Heart right ventricle (tissue), 2 donors: ENCODE results near the genes OR10H2, OR10H5 and HAUS8.

GRCh38 chr19:15727815-15728081, at the start of gene OR10H2:
OR10H2 (plus strand) TSS chr19:15728024.
- PRO-cap, 2 experiments, result no peak in any of the 2 experiments

DNA sequence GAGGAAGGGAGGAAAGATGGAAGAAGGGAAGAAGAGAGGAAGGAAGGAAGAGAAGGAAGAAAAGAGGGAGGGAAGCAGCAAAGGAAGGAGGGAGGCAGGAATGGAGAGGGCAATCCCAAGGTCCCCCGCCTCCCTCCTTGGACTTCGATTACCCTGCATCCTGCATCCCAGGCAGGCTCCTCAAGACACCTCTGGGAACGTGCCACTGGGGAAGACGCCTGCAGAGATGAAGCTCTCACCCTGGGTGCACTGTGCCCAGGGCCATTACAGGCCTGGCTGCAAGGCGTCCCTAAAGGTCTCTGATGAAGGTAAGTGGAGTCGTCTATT, at the start of gene OR10H5:
TSS of gene OR10H5 (plus strand) at position 253 of the 327 bp plus-strand sequence.
- PRO-cap, 2 experiments, result no peak in any of the 2 experiments

GRCh38 chr19:15837347-15837812, 21.9 kb upstream of the OR10H1 start:
- PRO-cap, 2 experiments, result peak in 2 of 2 experiments; most common plus-strand start chr19:15837593 (in 1); most common minus-strand start chr19:15837472 (in 2)

DNA sequence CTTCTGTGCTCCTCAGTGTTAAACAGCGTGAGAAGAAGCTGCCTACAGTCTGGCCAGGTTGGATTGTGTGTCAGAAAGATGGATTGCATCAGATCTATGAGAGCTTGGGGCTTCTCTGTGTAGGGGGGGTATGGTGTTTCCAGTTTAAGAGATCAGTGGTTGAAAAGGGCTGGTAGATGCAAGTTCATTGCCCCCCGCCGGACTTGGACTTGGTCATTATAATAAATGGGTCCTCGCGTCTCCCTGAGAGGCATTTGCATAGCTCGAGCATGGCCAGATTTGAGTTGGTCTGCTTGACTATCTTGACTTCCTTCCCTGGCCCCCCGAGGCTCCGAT, 52.8 kb downstream of the OR10H4 start:
- PRO-cap, 2 experiments, result no peak in any of the 2 experiments

DNA sequence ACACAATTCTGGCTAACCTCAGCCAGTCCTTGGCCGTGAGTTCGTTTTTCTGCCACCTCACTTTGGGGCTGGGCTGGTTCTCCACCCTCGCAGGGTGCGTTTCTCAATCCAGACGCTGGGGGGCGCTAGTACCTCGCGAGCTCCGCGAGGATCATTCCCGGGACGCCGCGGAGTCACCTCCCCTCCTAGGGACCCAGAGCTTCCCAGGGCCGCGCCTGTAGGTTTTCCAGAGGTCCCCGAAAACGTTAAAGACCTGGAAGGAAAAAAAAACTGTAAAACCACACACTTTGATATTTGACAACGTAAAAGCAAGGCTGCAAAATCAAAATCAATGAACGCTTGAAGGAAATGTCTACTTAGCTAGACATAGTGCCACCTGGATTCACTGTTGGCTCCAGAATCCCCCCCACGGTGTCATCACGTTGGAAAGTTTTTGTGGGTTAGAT, 34.7 kb upstream of the TPM4 start:
- PRO-cap, 2 experiments, result no peak in any of the 2 experiments

- PRO-cap, 2 experiments, result no peak in any of the 2 experiments
These were observed 6.6 kb upstream of the TPM4 start for GRCh38 chr19:16069609-16070186.

DNA sequence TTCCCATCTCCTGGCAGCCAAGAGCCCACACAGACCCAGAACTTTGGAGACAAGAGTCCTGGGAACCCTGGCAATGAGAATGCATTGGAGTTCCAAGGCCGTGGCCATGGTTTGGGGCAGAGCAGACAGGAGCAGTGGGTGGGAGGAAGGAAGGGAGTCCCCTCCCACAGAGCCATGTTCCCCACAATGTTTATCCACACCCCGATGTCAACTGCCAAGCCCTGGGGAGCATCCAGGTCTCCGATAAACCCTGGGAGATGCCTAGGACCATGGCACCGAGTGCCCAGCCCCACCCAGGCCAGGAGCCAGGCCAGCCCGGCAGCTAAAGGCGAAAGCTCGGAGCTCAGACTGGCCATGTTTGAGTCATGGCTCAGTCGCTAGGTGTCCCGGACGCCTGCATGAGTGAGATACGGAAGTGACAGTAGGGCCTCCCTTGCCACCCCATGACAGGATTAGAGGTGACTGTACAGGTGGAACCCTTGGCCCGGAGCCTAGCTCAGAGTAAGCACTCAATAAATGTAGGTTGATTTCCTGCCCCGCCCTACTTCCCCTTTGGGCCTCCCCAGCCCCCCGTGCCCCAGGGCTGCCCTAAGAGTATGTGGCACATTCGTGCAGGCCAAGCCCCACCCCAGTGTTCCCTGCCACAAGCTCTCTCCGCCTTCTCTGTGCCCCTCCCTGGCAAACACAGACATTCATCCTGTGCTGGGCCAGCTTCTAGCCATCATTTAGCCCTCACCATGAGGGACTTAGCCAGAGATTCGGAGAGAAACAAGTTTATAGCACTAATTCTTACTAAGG, 5.9 kb upstream of the TPM4 start:
- PRO-cap, 2 experiments, result peak in 1 of 2 experiments; most common plus-strand start position 691 of the sequence (in 1); most common minus-strand start position 350 of the sequence (in 1)

GRCh38 chr19:16078003-16078460, 1.7 kb downstream of the TPM4 start:
- PRO-cap, 2 experiments, result no peak in any of the 2 experiments

- PRO-cap, 2 experiments, result no peak in any of the 2 experiments
These were observed 6.8 kb downstream of the RAB8A start for GRCh38 chr19:16118321-16119136.

- PRO-cap, 2 experiments, result no peak in any of the 2 experiments
These were observed 1.5 kb upstream of the CHERP start for GRCh38 chr19:16543720-16544069.

DNA sequence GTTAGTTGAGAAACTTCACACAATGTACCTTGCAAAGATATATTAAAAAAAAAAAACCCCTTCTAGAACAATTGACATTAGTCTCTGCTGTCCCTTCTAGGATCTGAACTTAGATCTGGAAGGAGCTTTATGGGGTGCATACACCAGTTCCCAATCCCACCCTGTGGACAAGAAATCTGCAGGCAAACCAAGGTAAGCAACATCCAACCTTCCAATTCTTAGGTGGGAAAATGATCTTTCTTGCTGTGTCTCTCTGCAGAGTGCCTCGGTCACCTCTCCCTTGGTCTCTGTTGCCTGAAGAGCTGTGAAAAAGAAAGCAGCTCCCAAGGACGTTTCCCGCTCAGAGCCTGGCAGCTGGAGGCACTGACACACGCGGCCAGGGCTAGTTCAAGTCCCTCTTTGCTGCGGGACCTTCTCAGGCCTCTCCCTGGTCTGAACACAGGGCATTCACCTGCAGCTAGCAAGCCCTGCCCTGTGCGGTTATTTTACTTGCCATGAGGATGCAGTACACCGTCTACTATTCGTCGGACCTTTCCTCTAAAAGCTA, 3.9 kb downstream of the MED26 start:
- PRO-cap, 2 experiments, result no peak in any of the 2 experiments

GRCh38 chr19:16896754-16897315, 8.0 kb downstream of the F2RL3 start:
- PRO-cap, 2 experiments, result peak in 2 of 2 experiments; most common plus-strand start chr19:16897219 (in 1); most common minus-strand start chr19:16896941 (in 1)

GRCh38 chr19:17074898-17075975, at the start of gene HAUS8:
HAUS8 (minus strand) TSS chr19:17075452.
- PRO-cap, 2 experiments, result peak in 2 of 2 experiments; most common plus-strand start chr19:17075797 (in 2); most common minus-strand start chr19:17075200 (in 2)

DNA sequence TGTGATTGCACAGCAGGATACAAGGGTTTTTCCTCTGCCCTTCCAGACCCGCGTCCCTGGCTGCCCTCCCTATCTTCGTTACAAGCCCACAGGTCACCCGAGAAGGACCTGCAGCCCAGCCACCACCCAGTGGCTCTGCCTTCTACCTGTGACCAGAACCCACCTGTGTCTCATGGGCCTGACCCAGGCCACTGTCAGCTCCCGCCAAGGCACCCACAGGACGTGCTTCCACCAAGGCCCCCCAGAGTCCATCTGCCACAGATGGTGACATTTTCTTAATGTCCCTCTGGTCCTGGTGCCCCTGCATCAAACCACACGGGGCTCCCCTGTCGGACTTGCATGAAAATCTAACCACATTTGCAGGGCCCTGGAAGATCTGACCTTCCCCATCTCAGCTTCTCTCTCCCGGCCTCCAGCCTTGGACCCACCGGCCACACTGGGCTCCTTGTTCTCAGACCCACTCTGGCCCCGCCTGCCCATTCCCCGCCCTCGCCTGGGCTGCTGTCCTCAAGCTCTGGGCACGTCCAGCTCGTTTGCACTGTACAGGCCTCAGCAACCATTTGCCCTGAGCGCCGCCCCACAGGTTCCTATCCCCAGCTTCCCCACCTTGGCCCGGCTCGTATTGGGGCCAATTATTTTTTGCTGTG, 10.4 kb downstream of the MYO9B start:
- PRO-cap, 2 experiments, result no peak in any of the 2 experiments

- PRO-cap, 2 experiments, result no peak in any of the 2 experiments
These were observed 12.9 kb downstream of the MYO9B start for GRCh38 chr19:17088552-17088751.

DNA sequence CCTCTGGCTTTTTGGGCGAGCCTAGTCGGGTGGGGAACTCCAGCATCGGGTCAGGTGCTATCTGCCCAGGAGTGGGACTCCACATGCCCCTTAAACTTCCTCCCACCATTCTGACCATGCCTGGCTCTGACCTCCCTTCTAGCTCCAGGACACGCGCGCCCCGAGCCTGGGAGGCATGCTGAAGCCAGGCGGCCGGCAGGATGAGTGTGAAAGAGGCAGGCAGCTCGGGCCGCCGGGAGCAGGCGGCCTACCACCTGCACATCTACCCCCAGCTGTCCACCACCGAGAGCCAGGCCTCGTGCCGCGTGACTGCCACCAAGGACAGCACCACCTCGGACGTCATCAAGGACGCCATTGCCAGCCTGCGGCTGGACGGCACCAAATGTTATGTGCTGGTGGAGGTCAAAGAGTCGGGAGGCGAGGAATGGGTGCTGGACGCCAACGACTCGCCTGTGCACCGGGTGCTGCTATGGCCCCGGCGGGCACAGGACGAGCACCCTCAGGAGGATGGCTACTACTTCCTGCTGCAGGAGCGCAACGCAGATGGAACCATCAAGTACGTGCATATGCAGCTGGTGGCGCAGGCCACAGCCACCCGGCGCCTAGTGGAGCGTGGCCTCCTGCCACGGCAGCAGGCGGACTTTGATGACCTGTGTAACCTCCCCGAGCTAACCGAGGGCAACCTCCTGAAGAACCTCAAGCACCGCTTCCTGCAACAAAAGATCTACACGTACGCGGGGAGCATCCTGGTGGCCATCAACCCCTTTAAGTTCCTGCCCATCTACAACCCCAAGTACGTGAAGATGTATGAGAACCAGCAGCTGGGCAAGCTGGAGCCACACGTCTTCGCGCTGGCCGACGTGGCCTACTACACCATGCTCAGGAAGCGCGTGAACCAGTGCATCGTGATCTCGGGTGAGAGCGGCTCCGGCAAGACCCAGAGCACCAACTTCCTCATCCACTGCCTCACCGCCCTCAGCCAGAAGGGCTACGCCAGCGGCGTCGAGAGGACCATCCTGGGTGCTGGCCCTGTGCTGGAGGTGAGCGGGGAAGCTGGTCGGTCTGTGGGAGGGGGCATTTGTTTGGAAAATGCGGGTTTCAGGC, 26.3 kb downstream of the MYO9B start:
- PRO-cap, 2 experiments, result no peak in any of the 2 experiments

DNA sequence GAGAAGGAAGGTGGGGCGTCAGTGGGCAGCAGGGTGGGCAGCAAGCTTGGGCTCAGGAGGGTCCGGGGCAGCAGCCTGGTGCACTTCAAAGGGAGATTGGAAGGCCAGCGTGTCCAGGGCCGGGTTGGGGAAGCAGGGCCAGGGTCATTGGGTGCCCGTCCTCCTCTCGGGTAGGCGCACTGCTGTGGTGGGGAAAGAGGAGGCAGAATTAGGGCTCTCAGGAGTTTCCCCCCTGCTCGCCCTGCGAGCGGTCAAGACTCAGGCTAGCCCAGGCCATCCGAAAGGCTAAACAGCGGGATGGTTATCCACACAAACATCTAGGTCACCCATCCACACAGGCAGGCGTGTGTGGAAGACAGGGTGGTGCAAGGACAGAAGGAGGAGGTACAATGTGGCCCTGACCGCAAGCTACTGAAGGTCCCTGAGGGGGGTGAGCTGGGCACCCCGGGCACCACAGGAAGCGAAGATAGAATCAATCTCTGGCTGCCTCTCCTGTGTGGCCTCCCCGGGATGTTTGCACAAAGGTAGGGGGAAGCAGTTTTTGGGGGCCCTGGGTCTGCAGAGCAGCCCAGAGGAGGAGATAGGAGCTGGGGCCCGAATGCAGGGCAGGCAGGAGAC, 37.7 kb downstream of the MYO9B start:
- PRO-cap, 2 experiments, result no peak in any of the 2 experiments

DNA sequence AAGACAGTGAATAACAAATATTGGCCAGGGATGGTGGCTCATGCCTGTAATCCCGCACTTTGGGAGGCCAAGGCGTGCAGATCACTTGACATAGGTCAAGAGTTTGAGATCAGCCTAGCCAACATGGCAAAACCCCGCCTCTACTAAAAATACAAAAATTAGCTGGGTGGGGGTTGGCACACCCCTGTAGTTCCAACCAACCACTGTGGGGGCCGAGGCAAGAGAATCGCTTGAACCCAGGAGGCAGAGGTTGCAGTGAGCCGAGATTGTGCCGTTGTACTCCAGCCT, 63.0 kb upstream of the USE1 start:
- PRO-cap, 2 experiments, result no peak in any of the 2 experiments

DNA sequence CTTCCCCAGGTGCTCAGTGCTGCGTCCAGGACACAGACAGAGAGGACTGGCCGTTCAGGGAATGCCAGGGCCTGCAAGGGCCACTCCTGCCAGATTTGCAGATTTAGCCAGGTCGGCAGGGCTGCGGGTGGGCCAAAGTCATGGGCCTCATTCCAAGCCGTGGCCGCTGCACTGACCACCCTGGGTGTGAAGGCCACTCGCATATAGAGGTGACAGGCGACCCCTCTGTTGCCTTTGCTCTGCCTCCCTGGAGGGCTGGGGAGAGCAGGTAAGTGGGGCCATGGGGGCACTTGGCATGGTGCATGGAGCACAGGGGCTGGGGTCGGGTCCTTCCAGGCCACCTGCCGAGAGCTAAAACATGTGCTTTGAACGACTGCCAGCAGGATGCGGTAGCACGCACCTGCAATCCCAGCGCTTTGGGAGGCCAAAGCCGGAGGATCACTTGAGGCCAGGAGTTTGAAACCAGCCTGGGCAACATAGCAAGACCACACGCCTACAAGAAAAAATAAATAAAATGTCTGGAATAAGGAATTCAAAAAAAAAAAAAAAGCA, 37.1 kb upstream of the USE1 start:
- PRO-cap, 2 experiments, result no peak in any of the 2 experiments

DNA sequence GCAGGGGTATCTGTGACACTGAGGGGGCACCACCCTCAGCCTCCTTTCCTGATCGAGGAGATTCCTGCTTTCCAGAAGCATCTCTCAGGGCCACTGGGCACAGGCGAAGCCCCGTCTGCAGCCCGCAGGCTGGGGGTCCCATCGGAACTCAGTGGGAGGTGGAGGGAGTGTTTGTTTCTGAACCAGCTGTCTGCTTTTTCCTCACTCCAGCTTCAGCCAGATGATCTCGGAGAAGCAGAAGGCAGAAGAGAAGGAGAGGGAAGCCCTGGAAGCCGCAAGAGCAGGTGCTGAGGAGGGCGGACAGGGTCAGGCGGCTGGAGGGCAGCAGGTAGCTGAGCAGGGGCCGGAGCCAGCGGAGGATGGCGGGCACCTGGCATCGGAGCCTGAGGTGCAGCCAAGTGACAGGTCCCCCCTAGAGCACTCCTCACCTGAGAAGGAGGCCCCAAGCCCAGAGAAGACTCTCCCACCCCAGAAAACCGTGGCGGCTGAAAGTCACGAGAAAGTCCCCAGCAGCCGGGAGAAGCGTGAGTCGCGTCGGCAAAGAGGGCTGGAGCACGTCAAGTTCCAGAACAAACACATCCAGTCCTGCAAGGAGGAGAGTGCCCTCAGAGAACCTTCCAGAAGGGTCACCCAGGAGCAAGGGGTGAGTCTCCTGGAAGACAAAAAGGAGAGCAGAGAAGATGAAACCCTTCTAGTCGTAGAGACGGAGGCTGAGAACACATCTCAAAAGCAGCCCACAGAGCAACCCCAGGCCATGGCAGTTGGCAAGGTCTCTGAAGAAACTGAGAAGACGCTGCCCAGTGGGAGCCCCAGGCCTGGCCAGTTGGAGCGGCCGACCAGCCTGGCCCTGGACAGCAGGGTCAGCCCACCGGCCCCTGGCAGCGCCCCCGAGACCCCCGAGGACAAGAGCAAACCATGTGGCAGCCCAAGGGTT, 20.5 kb upstream of the USE1 start:
- PRO-cap, 2 experiments, result no peak in any of the 2 experiments